Mesangial cell (primary cell): ENCODE measurements around the genes GBE1, VGLL3, STX19 and CPOX.

DNA sequence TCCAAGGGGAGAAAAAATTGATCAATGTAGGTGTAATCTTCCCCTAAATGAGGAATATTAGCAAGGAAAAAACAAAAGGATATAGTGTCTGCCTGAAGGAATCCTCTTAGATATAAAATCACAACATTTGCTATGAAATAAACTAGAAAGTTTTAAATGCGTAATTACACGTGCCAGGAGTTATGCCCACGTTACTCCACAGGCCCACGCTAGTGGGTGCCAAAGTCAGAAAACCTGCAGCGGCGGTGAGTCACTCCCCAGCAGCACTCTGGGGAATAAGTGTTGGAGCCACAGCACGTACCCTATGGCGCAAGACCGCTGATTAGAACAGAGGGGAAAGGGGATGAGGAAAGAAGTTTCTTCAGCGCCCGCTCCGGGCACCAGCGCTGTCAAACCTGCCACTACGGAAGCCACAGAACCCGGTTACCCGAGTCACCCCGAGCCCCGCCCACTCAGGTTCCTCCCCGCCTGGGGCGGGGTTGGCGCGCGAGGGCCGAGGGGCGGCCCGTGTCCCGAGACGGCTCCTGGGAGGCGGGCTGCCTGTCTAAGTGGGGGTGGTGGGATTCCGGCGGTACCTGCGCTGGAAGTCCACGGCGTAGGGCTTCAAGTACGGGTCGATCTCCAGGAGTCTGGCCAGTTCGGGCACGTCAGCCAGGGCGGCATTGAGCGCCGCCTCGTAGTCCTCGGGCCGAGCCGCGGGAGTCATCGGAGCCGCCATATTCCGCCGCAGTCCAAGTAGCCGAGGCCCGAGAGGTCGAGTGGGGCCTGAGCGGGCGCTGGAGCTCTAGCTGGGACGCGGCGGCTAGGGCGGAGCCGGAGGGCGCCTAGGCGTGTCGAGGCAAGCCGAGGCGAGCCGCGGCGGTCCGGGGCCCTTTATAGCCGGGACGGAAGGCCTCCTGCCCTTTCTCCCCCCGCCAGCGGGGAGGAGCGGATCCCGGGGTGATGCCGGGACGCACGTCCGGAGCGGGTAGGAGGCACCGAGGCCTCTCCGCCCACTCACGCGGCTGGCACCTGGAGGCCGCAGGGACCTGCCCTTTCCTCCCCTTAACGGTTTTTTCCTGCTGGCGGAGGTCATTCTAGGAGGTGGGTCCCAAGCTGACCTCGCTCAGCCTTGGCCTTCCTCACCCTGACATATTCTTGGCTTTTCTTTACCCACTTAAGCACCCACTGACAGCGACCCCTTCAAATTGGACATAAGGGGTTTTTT is at the start of gene GBE1:
GBE1 (minus strand) TSS at position 846 of the 1,207 bp plus-strand sequence.
- RAMPAGE, long total RNA = start-site peak on the minus strand centred at position 741 of the sequence, 27 bp wide, 137 reads; start-site peak on the minus strand centred at position 893 of the sequence, 97 bp wide, 322 reads

GRCh38 chr3:82130141-82130641 is 368.7 kb upstream of the GBE1 start:
- RAMPAGE, long total RNA = no peak

DNA sequence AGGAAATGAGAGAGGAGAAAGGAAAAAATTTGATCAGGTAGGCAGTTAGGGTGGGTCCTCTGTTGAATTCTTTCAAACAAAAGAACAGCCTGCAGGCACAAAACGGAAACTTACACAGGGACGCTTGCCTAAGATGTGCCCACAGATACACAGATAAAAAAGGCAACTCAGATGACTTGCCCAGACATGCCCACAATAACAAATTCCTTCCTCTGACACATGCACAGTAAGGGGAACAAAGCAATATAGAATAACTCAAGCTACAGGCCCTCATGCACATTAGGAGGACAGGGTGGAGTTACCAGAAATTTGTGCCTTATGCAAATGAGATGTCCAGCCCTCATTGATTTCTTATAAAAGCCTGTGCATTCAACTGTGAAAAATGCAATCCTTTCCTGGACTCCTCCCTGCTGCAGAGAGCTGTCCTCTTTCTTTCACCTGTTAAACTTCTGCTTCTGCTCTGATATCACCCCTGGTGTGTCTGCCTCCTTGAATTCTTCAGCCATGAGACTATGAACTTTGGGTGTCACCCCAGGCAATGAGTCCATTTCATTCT is 1024.2 kb upstream of the CADM2 start:
- RAMPAGE, long total RNA = no peak

- RAMPAGE, long total RNA = no peak
These were observed 269.0 kb downstream of the VGLL3 start for GRCh38 chr3:86722029-86722228.

DNA sequence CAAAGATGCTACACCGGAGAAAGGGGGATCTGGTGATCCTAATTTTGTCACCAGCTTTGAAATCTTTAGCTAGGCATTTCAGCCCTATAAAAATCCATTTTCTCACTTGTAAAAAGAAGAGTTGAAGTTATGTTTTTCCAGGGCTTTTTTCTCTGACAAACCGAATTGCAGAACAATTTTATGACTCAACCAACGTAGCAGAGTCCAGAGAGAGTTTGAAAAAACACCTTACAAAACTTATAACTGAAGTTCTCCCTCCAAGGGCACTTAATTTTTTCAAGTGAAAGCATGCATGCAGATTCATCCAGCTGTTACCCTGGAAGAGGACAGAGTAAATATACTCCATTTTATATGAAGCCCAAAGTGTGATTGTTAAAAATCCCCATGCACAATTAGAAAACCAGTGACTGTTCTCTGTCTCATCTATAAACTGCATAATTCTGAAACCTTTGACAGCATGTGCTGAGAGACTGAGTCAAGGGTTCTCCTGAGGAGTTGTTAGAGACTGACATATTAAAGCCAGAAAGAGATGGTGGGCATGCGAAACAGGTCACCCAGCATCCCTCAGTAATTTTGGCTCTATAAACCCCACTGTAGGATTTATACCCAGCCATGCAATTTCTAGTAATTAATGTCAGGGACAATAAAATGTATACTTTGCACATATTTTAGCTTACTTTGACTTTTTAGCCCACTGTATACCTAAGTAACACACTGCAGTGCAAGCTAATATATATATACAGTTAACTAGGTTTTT is 3.7 kb downstream of the VGLL3 start:
- RAMPAGE, long total RNA = no peak

- RAMPAGE, long total RNA = no peak
These were observed at the start of gene VGLL3 for GRCh38 chr3:86990798-86991628. VGLL3 (minus strand) TSS chr3:86991149.

DNA sequence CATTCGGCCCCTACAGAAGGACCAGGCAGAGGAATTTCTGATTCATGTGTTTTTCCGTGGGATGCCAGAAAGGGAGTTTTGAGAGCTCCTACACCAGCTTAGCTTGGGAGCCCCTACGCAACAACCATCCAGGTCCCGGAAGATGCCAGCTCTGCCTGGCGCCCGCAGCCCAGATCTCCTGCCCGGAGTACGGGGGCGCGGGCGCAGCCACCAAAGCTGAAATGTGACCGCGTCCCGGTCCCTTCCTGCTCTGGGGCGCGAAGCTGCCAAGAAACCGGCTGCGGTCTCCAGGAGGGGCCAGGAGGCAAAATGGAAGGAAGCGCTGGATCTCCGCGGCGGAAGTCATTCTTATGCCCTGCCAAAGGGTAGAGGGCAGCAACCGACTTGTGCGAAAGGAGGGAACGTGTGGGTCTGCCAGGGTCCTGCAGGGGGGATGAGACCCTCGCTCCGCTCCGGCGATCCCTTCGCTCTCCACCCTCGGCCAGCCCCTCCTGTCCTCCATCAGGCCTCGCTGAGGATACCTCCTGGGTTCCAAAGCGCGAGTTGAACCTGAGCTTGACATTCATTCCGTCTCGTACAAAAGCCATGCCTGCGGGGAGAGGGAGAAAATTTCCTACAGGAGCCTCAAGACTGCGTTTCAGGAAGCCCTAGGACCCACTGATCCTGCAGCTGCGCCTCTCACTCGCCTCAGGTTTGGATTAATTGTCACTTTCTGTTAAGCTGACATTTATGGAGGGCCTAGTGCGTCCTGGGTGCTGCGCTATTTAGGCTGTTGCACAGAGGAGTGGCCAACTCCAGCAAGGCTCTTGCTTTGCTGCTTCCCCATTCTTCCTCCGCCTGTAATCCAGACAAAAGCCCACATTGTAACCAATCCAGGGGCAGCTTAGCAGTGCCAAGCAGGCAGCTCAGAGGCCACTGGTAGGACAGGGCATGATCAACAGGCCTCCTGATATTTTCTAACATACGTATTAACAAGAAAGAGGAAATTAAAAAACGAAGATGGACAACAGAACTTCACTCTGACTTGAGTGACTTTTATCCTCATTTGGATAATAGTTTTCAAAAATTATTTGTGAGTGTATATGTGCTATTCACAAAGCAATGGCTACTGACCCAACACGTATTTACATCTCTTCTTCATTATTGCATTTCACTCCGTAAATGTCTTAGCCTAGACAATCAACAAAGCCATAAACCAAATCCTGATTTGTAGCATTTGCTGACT is 98.4 kb upstream of the VGLL3 start:
- RAMPAGE, long total RNA = no peak

- RAMPAGE, long total RNA = no peak
These were observed 5.1 kb downstream of the POU1F1 start for GRCh38 chr3:87271299-87271759.

- RAMPAGE, long total RNA = no peak
These were observed 617 bp downstream of the C3orf38 start for GRCh38 chr3:88150451-88150700.

DNA sequence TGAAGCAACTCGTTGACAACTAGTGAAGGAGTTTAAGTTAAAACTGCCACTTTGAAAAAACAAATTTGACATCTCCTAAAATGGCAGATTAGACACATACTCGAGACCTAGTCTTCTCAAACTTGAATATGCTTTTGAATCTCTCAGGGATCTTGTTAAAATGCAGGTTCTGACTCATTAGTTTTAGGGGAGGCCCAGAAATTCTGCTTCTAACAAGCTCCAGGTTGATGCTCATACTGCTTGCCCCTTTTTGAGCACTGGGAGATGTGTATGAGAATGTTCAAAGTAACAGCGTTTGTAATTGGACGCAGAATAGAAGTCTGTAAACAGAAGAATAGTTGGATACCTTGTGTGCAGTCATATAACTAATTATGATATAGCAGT is 1.6 kb downstream of the C3orf38 start:
- RAMPAGE, long total RNA = no peak

DNA sequence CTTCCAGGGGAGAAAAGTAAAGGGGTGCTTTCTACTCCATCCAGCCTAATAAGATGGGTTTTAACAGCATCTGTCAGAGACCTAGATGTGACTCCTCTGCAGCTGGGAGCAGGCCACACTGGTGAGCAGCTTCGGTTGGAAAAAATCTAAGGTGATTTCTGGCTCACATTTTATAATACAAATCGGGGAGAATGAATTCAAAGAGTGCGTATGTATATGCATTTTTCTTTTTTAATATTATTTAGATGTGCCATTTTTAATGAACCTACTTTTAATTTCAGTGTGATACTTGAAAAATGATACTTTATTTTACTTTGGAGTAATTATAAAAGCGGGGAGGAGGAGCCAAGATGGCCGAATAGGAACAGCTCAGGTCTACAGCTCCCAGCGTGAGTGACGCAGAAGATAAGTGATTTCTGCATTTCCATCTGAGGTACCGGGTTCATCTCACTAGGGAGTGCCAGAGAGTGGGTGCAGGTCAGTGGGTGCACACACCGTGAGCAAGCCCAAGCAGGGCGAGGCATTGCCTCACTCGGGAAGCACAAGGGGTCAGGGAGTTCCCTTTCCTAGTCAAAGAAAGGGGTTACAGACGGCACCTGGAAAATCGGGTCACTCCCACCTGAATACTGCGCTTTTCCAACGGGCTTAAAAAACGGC is 640.0 kb downstream of the EPHA3 start:
- RAMPAGE, long total RNA = no peak

DNA sequence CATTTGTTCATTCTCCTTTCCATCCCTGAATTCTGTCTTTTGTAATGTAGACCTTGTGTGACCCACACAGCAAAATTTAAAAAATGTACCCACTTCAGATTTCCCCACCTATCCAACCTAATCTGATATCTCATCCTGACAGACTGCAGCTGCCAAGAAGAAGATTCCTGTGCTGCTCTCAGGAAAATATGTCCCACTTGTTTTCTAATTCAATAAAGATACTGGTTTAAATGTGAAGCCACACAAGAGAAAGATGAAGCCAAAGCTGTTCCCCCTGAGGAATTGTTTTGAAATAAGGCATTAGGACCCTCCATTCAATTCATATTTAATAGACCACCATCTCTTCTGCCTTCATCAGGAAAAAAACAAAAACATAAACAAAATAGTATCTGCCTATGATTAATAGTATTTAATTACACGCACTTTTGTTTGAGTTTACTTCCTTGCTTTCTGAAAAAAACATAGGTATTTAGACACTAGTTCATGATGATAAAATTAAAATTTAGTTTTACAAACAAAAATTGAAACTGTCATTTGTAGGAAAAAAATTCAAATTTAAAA is 100.2 kb downstream of the PROS1 start:
- RAMPAGE, long total RNA = no peak

GRCh38 chr3:93941539-93942365 is 31.9 kb downstream of the PROS1 start:
- RAMPAGE, long total RNA = no peak

- RAMPAGE, long total RNA = no peak
These were observed 736 bp downstream of the PROS1 start for GRCh38 chr3:93972897-93973422.

DNA sequence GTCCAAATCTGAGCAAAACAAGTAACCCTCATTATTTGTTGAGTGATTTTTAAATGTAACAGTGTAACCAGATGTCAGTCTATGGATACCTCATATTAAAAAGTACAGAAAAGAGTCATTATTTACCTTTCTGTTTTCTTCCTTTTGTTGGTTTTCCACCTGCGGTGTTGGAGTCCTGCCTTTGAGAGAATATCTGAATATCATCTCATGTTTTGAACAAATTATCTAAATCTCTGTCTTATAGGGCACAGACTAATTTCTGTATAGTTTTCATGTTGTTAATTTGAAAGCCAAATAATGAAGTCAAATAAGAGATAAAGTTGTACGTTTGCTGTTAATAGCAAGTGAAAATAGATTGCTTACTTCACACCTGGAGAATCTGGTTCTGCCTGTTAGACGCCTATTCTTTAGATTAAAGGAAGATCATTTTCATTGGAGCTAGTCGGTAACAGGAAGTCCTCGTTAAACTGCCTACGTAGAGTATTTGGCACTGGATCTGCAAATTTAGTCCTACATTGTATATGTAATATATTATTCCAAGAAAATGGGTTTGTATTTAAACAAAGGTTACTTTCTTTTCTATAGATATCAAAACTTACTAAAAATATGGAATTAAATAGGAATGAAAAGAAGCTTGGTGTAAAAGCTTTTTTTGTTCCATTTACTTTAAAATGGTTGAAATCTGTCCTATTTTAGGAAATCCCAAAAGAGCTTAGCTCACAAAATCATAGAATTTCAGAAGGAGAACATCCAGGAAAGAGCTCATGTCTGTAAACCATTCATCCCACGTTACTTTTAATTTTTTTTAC is at the start of gene STX19:
STX19 (minus strand) TSS at position 357 of the 809 bp plus-strand sequence.
- RAMPAGE, long total RNA = no peak

DNA sequence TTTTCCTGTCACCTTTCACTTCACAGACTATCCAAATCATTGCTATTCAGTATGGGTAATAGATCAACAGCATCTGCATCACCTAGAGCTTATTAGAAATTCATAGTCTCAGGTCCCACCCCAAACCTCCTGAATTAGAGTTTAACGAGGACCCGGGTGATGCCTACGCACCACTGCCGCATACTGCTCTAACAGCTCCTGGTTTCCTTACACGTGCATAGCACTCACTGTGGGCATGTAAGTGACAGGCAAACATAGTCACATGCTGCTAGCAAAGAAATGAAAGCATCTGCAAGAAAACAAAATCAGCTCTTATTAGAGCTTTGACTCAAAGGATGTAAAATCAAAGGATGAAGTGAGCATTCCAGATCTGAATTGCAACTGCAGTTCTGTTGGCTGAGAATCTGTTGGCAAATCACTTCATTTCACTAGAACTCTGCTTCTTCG is 19.0 kb upstream of the RIOX2 start:
- RAMPAGE, long total RNA = no peak

- RAMPAGE, long total RNA = no peak
These were observed 4.7 kb downstream of the GPR15 start for GRCh38 chr3:98536334-98537021.

DNA sequence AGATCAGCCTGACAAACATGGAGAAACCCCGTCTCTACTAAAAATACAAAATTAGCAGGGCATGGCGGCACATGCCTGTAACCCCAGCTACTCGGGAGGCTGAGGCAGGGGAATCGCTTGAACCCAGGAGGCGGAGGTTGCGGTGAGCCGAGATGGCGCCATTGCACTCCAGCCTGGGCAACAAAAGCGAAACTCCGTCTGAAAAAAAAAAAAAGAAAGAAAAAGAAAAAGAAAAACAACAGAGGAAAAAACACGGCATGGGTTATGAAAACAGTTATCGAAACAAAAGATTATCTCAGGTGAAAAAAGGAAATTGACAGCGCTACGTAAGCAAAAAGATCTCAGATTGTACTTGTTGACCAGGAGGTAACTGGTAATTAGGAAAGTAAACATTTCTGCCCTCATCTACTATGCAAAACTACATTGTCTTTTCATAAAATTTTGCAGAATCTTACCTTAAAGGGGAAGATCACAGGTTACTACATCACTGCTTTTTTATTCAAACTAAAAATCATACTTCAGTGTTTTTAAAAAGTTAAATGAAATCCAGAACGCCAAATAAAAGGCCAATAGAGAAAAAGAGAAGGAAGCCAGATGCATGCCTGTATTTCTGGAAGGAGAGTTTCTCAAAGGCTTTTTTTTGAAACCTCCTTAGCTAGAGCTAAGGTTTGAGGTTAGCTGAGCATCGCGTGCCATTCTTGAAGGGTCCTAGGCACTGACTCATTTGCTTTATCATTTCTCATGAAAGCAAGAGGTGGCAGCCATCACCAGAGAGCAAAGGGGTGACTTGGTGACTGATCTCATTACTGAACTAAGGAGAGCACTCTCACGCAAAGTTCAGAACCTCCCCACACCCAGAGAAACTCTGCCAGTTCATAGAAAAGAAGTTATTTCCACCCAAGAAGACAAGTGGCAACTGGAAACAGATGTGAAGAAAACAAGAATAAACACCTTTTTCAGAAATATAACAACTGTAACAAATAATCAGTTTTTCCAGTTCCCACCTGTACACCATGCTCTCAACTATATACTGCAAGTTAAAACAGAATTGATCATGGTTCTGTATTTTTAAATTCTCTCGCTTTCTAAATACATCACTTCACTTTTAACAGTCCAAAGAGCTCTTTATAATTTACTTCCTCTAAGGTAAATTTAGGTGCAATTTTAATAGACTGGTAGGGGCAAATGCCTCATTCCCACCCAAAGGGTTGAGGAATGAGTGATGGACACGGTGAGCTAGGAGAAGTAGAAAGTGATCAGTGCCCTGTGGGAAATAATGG is 24.3 kb downstream of the GPR15 start:
- RAMPAGE, long total RNA = no peak

DNA sequence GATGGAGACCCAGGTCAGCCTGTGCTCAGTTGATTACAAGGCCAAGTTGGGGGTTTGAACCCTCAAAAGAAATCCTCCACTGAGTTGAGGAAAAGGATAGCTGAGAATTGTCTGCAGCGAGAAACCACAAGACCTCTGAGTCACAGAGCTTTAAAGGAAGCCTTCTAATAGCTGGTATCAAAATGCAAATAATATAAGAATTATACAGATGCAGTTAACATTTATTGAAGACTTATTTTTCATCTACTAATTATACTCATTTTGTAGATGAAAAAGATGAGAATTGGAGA is 30.5 kb downstream of the GPR15 start:
- RAMPAGE, long total RNA = no peak

DNA sequence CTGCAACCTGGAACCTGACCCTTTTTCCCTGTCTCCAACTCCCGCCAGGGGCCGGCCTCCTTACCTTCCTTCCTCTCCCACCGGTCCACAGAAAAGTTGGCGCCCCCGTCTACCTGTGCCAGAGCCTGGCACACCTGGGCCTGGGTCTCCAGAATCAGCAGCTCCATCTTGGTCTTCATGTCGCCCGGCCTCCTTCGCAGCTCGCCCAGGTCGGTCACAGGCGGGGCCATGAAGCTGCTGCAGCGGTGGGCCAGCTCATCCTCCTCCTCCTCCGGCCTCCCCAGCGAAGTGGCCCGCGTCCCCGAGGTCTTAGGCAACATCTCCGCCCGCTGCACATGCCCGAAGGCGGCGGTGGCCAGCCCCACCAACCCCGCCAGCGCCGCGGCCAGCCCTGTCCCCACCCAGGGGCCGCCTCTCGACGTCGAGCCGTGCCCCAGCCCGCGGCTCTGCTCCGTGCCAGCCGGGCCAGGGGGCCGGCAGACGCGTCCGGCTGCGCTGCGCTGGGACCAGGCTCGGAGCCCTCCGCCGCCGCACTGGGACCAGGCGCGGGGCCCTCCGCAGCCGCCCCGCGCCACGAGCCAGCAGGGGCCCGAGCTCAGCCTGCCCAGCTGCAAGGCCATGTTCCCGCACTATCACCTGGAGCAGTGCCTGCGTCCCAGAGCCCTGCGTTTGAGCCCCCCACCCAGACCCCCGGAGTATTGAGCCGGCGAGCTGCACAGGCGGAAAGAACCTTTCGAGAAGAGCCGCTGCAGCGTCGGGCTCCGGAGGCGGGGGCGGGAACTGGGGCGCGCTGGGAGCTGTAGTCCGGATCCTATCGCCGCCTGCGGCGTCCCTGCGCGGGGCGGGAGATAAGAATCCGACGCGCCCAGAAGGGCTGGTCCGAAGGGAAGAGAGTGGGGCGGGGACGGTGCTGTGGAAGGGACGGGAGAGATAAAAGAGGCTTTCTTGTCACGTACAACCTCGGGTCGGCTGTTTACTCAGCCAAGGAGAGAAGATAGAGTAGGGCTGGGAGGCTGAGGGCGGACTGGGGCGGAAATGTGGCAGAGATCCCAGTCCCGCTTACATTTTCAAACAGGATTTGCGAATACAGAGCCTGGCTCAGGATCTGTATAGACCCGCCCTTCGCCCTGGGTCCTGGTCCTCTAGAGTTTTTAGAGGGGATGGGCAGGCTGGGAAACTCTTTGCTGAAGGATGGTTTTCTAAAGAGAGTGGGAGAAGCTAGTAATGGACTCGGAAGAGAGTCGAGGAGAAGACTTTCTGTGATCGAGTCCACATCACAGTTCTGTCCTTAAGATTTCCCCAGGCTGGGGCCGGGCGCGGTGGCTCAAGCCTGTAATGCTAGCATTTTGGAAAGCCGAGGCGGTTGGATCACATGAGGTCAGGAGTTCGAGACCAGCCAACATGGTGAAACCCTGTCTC is at the start of gene CPOX:
CPOX (minus strand) TSS at position 727 of the 1,419 bp plus-strand sequence.
- RAMPAGE, long total RNA = no peak